HTR-8/SVneo (cell line): ENCODE data around the genes MNX1 and DNAJB6.

DNA sequence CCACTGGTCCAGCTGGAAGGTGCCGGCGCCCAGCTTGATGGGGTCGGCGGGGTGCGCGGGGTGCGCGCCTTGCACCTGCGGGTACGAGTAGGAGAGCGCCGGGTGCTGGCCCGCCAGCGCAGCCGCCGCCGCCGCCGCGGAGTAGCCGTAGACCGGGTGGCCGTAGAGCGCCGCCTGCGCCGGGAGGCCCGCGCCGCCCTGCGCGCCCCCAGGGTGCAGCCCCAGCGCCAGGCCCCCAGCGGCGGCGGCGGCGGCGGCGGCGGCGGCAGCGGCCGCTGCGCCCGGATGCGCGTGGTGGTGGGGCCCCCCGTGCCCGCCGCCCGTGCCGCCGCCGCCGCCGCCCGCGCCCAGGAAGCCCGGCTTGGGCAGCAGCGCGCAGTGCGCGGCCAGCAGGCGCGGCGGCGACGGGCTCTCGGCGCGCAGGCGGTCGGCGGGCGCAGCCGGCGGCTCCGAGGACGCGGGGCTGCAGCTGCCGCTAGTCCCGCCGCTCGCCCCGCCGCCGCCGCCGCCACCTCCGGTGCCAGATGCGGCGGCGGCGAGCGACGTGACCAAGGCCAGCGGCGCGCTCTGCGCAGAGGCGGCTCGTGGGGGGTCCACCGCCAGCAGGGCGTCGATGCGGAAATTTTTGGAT lies 636 bp downstream of the MNX1 start:
- RRBS = 13% methylated on average over 66 of the region's 107 CpGs

DNA sequence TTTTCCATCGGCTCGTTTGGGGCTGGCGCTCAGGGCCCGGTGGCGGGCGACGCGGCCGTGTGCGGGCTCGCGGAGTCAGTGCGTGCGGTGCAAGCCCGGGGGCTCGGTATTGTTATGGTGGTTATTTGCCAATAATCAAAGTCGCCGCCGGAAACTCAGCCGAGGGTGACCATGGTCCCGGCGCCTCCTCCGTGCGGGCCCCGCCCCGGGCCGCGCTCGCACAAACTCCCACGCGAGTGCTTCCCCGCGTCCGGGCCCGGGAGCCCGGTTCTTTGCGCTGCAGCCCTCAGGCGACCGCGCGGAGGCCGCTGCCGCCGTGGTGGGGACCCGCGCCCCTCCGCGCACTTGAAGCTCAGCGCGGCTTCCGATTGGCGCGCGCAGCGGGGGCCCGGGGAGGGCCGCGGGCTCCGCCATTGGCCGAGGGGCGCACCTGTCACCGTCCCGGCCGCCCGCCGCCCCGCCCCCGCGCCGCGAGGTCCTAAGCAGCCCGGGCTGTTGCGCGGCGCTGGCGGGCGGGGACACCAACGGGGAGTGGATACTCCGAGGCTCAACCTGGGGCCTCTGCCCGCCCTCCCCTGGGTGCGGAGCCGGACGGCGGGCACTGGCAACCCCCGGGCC lies at the start of gene MNX1:
TSS of gene MNX1 (minus strand) at position 321 of the 618 bp plus-strand sequence.
- RRBS = 12% methylated on average over 54 of the region's 85 CpGs

GRCh38 chr7:157039390-157039703 lies 28.9 kb upstream of the MNX1 start:
- RRBS = no CpG with 5 or more reads among the region's 15 CpGs

- RRBS = 83% methylated on average over 7 of the region's 21 CpGs
Observed at GRCh38 chr7:157040757-157041412, 30.4 kb upstream of the MNX1 start.

DNA sequence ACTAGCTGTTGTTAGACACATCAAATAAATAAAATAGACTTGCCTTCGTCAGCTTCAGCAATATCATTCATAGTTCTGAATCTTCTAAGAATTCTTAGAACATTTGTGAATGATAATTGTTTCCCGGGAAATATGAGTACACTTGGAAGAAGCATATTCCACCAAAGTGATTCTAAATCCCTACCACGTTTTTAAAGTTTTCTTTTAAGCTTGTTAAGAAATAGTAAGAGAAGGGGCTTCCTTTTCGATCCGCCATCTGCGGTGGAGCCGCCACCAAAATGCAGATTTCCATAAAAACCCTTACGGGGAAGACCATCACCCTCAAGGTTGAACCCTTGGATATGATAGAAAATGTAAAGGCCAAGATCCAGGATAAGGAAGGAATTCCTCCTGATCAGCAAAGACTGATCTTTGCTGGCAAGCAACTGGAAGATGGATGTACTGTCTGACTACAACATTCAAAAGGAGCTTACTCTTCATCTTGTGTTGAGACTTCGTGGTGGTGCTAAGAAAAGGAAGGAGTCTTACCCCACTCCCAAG lies 53.4 kb downstream of the UBE3C start:
- RRBS = no CpG with 5 or more reads among the region's 9 CpGs

DNA sequence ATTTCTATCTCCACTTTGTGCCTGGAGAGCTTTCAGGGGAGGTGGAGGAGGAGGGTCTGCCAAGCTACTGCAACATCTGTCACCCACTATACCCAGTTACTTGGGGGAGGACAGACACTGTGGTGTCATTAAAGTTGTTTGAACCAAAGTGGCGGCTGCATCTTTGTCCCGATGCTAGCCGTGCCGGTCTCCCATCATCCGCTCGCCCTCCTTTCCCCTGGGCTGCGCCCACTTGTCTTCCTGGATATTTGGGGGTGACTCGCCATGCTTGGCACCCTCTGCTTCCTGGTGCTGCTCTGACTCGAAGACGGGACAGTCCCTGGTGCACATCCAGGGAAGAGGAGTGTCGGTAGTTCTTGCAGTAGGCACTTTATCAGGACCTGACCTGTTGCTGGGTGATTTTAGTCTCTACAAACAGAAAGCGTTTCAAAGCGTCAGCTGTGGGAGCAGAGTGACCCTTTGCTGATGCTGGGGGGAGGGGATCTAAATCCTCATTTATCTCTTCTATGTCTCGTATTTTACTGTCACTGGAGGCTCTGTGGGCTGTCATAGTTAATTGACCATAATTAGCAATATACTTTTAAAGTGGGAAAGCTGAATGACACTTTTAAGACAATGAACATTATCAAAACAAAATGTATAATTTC lies 68.2 kb upstream of the DNAJB6 start:
- RRBS = no CpG with 5 or more reads among the region's 14 CpGs

- RRBS = 95% methylated on average over 39 of the region's 116 CpGs
Observed at GRCh38 chr7:157278932-157280321, 57.4 kb upstream of the DNAJB6 start.

GRCh38 chr7:157336302-157337212 lies at the start of gene DNAJB6:
DNAJB6 (plus strand) TSS chr7:157337004.
- RRBS = 6% methylated on average over 20 of the region's 102 CpGs

GRCh38 chr7:157338511-157339170 lies 1.8 kb downstream of the DNAJB6 start:
- RRBS = no CpG with 5 or more reads among the region's 19 CpGs

GRCh38 chr7:157384119-157384677 lies 47.4 kb downstream of the DNAJB6 start:
- RRBS = no CpG with 5 or more reads among the region's 12 CpGs

GRCh38 chr7:157388189-157388696 lies 51.4 kb downstream of the DNAJB6 start:
- RRBS = no CpG with 5 or more reads among the region's 6 CpGs

- RRBS = 8% methylated on average over 4 of the region's 47 CpGs
Observed at GRCh38 chr7:157568416-157569497, 232.0 kb downstream of the DNAJB6 start.

DNA sequence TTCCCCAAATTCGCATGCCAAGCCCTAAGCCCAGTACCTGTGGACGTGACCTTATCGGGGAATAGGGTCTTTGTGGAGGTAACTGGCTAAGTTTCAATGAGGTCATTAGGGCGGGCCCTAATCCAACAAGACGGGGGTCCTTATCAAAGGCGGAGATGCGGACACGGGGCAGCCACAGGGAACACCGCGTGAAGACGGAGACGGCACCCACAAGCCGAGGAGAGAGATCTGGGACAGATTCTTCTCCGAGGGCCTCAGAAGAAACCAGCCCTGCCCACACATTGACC lies 516.9 kb downstream of the DNAJB6 start:
- RRBS = no CpG with 5 or more reads among the region's 14 CpGs

DNA sequence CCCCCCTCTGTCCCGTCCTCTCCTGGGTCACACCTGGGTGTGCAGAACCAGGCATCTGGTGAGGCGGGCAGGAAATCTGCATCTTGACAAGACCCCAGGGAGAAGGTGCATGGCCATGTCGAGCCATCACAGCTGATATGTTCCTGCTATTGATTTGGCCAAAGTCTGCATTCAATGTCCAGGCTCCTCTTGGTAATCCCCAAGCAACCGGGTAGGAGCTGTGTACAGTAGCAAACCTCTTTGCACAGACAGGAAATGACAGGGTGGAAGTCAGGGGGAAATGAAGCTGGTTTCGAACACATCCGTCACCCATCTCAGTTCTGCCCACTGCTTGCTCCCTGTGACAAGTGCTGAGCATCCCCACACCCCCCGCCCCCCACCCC lies 554.2 kb downstream of the DNAJB6 start:
- RRBS = no CpG with 5 or more reads among the region's 7 CpGs

DNA sequence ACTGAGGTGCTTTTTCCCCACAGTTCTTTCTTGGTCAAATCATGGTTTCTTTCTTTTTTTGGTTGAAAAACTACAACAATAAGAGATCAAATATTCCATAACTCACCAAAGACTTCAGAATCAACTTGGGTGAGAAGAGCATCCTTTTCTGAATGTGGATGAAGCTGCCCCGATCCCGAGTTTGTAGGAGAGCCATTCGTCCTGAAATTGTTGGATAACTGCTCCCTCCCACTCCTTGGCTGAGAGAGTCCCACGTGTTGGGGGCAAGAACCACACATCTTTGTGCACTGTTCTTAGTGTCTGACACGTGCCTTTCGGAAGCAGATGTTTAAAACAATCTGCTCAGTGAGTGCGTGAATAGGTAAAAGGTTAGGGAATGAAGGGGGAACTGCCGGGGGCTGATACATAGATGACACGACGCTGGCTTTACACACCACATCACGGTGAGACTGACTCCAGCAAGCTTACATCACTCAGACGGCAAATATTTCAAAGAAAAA lies 575.7 kb downstream of the PTPRN2 start:
- RRBS = no CpG with 5 or more reads among the region's 12 CpGs

DNA sequence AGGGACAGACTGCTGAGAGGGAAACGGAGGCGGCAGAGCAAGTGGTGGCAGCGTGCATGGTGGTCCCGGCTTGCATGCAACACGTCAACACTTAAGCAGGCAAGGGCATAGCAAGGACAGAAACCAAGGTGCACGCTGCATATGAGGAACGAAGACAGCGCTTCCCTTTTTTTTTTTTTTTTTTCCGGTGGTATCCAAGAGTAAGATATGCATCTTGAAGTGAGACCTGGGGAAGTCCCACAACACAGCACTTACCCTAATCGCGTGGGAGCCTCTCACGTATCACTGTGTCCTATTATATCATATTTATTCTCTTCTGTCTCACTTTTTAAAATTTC lies 361.1 kb downstream of the PTPRN2 start:
- RRBS = 7% methylated on average over 4 of the region's 12 CpGs

- RRBS = 88% methylated on average over 4 of the region's 16 CpGs
Observed at GRCh38 chr7:158414511-158415016, 173.1 kb downstream of the PTPRN2 start.

- RRBS = no CpG with 5 or more reads among the region's 9 CpGs
Observed at GRCh38 chr7:158467462-158468136, 120.0 kb downstream of the PTPRN2 start.

- RRBS = no CpG with 5 or more reads among the region's 51 CpGs
Observed at GRCh38 chr7:158484625-158485396, 102.8 kb downstream of the PTPRN2 start.

DNA sequence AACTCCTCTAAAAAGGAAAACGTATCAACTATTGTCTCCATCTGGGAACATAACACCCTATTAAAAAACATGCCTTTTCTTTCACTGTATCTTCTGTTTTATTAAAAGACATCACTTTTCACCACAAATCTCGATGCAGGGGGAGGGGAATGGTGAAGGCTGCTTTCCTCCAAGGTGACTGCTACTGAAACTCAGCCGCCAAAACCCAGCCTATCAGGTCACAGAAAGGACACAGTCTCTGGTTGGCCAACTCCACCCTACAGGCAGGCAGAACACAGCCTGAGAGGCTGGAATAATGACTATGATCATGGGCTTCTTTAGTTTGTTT lies 42.0 kb downstream of the NCAPG2 start:
- RRBS = no CpG with 5 or more reads among the region's 3 CpGs